ENCODE data around the gene CCDC187.

DNA sequence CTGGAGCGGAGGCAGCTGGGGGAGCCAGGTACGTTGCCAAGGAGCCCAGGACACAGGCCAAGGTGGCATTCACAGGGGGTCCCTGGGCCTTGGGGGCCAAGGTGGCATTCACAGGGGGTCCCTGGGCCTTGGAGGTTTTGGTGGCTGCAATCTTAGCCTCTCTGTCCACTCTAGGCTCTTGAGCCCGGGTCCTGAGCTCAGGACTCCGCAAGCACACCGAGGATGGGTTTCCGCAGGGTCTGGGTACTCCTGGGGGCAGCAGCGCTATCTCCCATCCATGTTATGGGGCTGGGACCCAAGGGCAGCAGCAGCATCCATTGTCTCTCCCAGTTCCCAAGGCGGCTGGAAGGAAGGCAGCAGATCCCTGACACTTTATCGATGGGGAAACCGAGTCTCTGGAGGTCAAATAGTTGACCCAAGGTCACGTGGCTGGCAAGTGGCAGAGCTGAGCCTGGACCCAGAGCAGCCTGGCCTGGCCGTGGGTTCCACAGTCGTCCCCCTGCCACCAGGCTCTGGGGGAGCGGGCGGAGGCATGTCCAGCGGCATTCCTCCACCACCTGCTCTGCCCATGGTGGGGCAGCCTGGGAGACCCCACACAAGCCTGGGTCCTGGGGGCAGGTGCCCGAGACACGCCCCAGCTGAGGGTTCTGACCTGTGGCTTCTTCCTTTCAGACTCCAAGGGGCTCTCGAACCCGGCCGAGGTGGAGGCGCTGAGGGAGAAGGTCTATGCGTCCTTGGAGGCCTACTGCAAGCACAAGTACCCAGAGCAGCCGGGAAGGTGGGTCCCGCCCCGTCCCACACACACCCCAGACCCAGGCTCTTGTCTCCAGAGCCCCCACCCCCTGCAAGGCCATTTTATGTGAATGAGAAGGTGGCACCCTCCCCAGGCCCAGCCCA lies 107.4 kb downstream of the RXRA start:
- PRO-cap, 3 experiments = no peak in any of the 3 experiments
- RRBS = no CpG with 5 or more reads among the region's 26 CpGs

DNA sequence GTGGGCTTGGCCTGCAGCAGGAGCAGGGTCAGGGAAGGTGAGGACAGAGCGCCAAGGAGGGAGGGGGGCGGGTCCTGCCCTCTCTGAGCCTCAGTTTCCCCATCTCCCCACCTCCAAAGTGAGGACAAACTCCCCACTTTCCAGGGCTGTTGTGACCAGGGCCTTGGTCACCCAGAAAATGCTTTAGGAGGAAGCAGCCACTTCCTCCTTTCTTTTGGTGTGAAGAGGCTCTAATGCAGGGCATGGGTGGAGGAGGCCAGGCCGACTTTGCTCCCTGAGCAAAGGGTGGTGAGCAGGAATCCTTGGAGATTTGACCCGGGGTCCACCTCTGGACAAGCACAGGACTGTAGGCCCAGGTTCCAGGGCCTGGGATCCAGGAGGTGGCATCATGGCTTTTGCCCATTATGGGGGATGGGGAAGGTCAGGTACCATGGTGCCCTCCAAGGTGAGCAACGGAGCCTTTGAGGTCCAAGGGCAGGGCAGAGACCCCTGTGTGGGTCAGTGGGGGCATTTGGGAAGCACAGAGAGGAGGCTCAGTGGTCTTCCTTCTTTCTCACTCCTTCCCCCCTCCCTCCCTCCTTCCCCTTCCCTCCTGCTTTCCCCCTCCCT lies 117.6 kb downstream of the RXRA start:
- PRO-cap, 3 experiments = no peak in any of the 3 experiments
- RRBS = no CpG with 5 or more reads among the region's 5 CpGs

- PRO-cap, 3 experiments = no peak in any of the 3 experiments
- RRBS = no CpG with 5 or more reads among the region's 20 CpGs
Observed at GRCh38 chr9:134502753-134503303, 138.8 kb upstream of the COL5A1 start.

- PRO-cap, 3 experiments = no peak in any of the 3 experiments
- RRBS = 31% methylated on average over 6 of the region's 15 CpGs
Observed at GRCh38 chr9:134592377-134592759, 49.2 kb upstream of the COL5A1 start.

GRCh38 chr9:134728190-134728843 lies 86.7 kb downstream of the COL5A1 start:
- PRO-cap, 3 experiments = no peak in any of the 3 experiments
- RRBS = no CpG with 5 or more reads among the region's 28 CpGs

- PRO-cap, 3 experiments = no peak in any of the 3 experiments
- RRBS = no CpG with 5 or more reads among the region's 20 CpGs
Observed at GRCh38 chr9:134812217-134812759, 68.3 kb upstream of the FCN2 start.

- PRO-cap, 3 experiments = peak in 1 of 3 experiments; most common minus-strand start chr9:134843166 (in 1)
- RRBS = no CpG with 5 or more reads among the region's 17 CpGs
Observed at GRCh38 chr9:134842590-134843344, 37.8 kb upstream of the FCN2 start.

- PRO-cap, 3 experiments = no peak in any of the 3 experiments
- RRBS = no CpG with 5 or more reads among the region's 17 CpGs
Observed at GRCh38 chr9:134936250-134937122, 18.8 kb upstream of the FCN1 start.

DNA sequence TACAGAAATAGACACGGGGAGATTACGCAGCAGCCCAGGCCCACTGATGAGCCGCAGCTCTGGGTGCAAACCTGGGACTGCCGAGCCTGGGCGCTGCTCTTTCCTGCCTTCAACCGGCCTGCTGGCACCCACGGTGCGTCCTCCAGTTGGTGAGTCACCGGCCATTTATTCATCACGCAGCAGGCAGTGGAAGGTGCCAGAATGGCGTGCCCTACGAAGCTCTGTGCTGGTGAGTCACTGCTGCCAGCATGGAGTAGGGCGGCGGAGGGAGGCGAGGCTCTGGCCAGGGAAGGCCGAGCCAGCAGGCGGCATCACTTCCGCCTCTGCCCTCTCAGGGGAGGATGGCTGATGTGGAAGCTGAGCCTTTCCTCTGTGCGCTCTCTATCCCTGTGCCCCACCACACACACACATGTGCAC lies 39.0 kb downstream of the OLFM1 start:
- PRO-cap, 3 experiments = no peak in any of the 3 experiments
- RRBS = 28% methylated on average over 4 of the region's 19 CpGs

DNA sequence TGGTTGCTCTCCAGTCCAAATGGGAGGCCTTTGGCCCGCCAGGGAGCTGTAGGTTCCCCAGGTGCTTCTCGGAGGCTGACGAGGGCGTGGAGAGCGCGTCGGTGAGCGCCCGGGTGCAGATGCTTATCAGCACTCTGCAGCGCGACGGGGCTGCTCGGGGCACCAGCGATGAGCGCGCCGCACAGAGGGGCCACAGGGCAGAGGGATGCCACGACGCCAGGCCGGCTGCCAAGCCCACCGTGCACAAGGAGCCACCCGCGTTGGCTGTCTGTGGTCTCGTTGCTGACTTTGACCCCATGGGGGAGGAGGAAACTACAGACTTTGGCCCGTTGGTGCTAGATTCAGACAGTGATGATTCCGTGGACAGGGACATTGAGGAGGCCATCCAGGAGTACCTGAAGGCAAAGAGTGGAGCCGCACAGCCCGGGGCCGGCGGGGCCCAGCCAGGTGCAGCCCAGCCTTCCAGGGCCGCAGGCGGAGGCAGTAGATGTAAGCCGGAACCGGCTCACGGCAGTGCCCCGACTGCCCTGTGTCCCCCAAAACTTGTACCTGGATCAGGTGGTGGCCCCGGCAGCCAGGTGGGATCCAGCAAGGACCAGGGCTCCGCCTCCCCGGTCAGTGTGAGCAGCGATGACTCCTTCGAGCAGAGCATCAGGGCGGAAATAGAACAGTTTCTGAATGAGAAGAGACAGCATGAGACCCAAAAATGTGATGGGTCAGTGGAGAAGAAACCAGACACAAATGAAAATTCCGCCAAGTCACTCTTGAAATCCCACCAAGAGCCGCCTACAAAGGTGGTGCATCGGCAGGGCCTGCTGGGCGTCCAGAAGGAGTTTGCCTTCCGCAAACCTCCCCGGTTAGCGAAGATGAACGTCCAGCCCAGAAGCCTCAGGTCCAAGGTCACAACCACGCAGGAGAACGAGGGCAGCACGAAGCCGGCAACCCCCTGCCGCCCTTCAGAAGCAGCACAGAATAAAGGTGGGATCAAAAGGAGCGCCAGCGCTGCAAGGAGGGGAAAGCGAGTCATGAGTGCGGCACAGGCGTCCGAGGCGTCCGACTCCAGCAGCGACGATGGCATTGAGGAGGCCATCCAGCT lies 5.3 kb downstream of the PPP1R26 start:
- PRO-cap, 3 experiments = no peak in any of the 3 experiments
- RRBS = 97% methylated on average over 10 of the region's 65 CpGs

DNA sequence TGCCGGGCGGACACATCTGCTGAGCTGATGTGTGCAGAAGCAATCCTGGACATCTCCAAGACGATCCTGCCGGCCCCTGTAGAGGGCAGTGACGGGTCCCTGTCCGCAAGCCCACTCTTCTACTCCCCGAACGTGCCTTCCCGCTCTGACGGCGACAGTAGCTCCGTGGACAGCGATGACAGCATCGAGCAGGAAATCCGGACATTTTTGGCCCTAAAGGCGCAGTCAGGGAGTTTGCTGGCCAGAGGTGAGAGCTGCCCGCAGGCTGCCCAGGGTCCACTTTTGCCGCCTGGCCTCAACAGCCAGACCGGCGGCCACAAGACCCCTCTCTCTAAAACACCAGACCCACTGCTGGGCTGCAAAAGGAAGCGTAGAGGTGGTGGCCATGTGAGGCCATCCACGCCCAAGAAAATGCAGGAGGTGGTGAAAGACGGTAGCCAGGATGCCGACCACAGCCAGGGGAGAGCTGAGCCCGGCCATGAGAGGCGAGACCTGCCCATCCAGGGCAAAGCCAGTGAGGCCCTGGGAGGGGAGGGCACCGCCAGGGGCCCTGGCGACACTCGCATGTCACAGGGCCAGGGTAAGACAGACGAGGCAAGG lies 6.4 kb downstream of the PPP1R26 start:
- PRO-cap, 3 experiments = no peak in any of the 3 experiments
- RRBS = 94% methylated on average over 4 of the region's 30 CpGs

- PRO-cap, 3 experiments = no peak in any of the 3 experiments
- RRBS = no CpG with 5 or more reads among the region's 16 CpGs
Observed at GRCh38 chr9:135908652-135909328, 1.4 kb upstream of the CAMSAP1 start.

DNA sequence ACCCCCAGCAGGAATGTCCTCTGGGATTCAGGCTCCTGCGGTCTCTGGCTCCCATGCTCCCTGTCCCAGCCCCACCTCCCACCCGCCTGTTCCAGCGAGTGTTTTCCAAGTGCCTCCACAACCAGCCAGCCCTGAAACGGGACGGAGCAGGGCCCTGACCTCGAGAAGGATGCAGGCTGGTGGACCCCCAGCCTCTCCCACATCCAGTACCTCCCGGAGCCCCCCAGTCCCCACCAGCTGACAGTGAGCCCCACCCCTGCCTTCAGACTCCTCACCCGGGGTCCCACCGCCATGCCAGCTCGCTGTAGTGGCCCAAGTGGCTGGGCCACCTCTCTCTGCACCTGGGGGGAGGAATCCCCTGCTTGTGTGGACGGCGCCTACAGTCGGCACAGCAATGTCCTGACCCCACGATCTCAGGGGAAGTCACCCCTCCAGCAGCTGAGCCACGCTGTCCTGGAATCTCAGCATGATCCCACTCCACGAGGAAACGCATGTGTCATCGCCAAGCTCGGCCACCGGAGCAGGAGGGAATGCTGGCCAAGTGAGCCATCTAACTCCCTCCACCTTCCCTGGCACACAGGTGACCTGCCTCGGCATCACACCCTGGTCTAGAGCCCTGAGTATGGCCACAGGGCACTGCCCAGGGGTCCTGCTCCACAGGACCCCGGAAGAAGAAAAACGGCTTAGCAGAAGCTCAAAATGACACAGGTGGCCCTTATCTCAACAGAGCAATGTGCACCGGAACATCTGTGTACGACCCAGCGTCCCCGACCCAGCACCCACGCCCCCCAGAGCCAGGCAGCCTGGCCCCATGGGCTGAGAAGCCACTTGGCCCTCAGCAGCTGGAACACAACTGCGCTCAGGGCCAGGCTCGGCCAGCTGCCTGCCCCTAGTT lies 23.1 kb upstream of the CAMSAP1 start:
- PRO-cap, 3 experiments = no peak in any of the 3 experiments
- RRBS = 94% methylated on average over 5 of the region's 30 CpGs

GRCh38 chr9:135992505-135993500 lies 31.6 kb upstream of the UBAC1 start:
- PRO-cap, 3 experiments = peak in 3 of 3 experiments; most common plus-strand start chr9:135992877 (in 2); most common minus-strand start chr9:135992793 (in 3)
- RRBS = 10% methylated on average over 11 of the region's 35 CpGs

DNA sequence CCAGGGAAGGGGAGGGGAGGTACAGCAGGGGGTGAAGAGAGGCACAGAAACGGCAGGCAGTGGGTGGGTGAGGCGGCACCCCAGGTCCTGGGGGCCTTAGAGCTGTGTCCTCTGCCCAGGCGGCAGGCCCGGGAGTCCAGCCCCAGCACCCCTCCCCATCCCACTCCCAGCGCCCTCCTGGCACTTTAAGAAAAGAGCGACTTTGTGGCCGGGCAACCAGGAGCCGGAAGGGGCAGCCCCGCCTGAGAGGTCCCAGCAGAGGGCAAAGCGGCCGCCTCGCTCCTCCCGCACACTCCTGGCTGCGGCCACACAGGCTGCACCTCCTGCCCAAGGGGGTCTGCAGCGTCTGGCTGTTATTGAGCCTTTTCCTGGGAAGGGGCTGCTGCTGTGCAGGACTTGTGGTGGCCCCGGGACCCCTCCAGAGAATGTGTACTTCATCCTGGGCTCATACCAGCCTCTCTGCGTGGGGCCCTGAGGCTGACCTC lies 42.6 kb downstream of the NACC2 start:
- PRO-cap, 3 experiments = no peak in any of the 3 experiments
- RRBS = no CpG with 5 or more reads among the region's 17 CpGs

DNA sequence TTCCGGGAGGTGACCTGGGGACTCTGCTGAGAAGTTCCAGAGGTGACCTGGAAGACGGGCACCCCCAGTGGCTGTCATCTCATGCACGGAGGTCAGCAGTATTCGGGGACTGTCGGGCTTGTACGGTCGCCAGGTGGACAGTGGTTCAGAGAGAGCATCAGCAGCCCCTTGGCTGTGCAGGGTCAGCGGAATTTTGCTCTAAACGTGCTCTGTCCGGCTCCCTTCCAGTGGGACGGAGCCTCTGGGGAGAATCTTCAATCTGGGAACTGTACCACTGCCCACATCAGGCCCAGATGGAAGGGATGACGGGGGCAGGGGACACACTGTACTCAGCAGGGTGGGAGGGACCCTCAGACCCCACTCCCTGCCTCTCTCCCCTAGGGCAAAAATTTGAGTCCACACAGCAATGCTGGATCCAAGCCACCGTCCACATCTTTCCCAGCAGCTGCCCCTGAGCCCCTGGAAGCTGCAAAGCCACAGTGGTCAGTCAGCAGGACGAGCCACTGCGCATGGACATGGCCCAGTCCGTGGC lies 7.0 kb downstream of the NACC2 start:
- PRO-cap, 3 experiments = no peak in any of the 3 experiments
- RRBS = no CpG with 5 or more reads among the region's 16 CpGs

DNA sequence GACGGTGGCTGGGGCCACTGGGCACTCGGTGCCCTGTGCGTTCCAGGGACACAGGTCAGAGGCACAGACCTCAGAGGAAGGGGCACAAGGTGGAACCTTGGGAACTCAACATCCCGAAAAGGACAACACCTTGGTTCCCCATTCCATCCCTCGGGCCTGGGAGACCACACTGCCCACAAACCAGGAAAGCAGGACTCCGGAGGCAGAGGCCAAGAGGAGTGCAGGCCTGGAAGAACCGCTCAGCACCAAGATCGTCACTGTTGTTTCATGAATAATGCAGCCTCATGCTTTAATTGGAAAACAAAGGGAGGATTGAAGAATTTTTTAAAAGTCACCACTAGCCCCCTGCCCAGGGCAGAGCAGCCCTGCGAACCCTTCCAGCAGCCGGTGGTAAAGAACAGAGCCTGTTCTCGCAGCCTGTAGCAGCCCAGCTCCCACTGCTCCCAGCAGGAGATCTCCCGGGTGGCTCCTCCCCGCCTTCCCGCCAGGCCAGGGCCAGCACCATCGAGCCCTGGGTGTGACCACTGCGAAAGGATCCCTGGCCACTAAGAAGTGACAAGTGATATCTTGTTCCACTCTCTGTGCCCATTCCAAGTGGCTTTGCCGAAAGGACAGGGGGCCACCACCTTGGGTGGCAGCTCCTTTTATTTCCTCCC lies 1.9 kb downstream of the NACC2 start:
- PRO-cap, 3 experiments = no peak in any of the 3 experiments
- RRBS = 16% methylated on average over 3 of the region's 17 CpGs

DNA sequence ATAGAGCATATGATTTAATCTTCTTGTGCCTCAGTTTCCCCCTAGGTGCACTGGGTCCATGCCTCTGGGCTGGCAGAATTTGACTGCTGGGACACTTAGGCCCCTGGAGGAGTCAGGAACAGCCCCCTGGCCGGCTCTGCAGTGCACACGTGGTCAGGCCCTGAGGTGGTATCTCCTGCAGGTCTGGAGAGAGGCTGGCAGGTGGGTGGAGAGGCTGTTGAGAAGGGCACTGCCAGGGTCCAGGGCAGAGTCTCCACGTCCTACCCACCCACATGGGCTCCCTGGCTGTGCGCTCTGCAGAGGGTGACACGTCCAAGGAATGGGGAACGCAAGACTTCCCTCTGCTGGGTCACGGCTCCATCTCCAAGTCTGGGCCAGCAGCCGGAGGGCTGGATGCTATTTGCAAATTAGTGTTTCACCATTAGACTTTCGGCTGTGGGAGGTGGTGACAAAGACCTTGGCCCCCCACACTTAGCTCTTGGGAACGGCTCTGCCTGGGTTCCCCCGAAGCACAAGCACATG lies 25.5 kb upstream of the TMEM250 start:
- PRO-cap, 3 experiments = no peak in any of the 3 experiments
- RRBS = 100% methylated on average over 1 of the region's 11 CpGs

GRCh38 chr9:136231537-136232377 lies 13.9 kb downstream of the QSOX2 start:
- PRO-cap, 3 experiments = no peak in any of the 3 experiments
- RRBS = no CpG with 5 or more reads among the region's 32 CpGs

- PRO-cap, 3 experiments = no peak in any of the 3 experiments
- RRBS = no CpG with 5 or more reads among the region's 14 CpGs
Observed at GRCh38 chr9:136303990-136304592, at the start of gene CCDC187. TSS of gene CCDC187 (minus strand) at chr9:136304094.